Rectum (tissue), 1 donor: ENCODE results near the gene HMSD.

- PRO-cap: no peak
Measured at GRCh38 chr18:61825170-61825911, 67.5 kb downstream of the RNF152 start.

DNA sequence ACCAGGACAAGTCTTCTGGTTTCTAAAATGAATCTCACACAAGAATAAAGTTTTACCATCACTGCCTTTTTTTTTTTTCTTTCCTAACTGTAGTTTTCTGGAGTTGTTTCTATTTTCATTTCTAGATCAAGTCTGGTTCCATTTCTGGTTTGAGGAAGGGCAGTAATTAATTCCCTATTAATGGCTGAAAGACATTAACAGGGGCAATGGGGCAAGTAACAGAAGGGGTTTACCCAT lies 48.7 kb upstream of the RNF152 start:
- PRO-cap: no peak

DNA sequence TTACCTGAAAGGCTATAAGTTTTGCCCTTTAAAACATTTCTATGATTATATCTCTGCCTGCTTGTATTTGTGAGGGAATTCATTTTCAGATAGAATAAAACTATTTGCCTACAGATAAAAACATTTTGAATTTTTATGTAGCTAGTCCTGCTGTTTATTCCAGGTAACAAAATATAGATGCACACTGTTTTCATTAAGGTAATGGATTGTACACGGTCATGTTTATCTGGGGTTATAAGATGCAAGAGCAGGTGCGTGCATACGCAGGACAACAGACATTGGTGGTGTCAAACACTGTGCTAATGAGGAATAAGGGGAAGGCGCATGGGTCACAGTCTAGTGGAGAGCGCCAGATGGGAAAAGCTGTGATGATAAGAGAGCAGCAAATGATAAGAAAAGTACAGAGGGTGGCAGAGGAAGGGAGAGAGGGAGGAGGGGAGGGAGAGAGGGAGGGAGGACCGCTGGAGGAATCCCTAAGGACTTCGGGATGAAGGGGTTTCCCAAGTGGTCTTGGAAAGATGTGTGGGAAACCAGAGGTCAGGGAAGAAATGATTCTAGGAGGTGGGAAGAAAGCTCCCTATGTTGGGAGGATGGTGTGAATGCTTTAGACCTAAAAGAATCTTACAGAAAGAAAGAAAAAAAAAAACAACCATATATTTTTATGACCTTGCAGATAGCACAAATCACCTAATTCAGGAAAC lies 2.8 kb downstream of the TNFRSF11A start:
- PRO-cap: bidirectional peak, plus-strand start at position 332 of the sequence, minus-strand start at position 277 of the sequence; bidirectional peak, plus-strand start at position 439 of the sequence, minus-strand start at position 365 of the sequence

DNA sequence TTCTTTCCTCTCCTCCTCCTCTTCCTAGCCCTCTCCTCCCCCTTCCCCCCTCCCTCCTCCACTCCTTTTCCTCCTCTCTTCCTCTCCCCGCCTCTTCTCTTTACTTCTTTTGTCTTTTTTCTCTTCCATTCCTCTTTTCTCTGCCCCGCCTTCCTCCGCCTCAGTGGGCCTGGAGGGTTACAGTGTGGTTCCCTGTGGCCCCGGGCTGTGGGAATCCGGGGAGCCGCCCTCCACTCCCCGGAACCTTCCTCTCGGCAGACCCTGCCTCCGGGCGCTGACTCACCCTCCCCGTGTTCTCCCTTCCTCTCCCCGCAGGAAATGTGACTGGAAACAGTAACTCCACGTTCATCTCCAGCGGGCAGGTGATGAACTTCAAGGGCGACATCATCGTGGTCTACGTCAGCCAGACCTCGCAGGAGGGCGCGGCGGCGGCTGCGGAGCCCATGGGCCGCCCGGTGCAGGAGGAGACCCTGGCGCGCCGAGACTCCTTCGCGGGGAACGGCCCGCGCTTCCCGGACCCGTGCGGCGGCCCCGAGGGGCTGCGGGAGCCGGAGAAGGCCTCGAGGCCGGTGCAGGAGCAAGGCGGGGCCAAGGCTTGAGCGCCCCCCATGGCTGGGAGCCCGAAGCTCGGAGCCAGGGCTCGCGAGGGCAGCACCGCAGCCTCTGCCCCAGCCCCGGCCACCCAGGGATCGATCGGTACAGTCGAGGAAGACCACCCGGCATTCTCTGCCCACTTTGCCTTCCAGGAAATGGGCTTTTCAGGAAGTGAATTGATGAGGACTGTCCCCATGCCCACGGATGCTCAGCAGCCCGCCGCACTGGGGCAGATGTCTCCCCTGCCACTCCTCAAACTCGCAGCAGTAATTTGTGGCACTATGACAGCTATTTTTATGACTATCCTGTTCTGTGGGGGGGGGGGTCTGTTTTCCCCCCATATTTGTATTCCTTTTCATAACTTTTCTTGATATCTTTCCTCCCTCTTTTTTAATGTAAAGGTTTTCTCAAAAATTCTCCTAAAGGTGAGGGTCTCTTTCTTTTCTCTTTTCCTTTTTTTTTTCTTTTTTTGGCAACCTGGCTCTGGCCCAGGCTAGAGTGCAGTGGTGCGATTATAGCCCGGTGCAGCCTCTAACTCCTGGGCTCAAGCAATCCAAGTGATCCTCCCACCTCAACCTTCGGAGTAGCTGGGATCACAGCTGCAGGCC lies 59.7 kb downstream of the TNFRSF11A start:
- PRO-cap: no peak

- PRO-cap: no peak
Measured at GRCh38 chr18:62450789-62451496, 71.9 kb upstream of the ZCCHC2 start.

DNA sequence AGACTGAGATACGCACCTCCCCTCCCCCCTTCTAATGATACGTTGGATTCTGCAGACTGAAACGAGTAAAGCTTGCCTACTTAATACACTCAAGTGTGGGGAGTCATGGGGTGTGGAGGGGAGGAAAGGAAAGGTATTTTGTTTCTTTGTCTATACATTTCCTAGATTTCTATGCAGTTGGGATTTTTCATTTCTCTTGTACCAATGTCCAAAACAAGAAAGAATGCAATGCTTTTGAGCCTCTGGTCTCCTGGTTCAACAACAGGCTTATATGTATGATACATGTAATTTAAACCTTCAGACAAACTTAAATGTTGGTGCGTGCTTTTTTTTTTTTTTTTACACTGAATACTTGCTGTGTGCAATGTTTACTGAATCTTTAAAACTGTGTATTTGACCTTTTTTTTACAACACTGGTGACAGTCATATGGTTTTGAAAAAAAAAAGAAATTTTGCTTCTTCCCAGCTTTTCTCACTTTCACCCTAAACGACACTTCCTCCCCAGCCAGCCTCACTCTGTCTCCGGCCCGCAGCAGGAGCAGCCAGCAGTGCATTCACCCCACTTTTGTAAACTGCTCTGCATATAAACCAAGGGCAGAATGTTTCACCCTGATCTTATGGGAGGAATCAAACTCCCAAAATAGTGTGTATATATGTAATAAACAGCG lies 53.8 kb downstream of the ZCCHC2 start:
- PRO-cap: no peak

- PRO-cap: no peak
Measured at GRCh38 chr18:62690252-62690728, 25.1 kb upstream of the PHLPP1 start.

GRCh38 chr18:62723675-62723988 lies 8.3 kb downstream of the PHLPP1 start:
- PRO-cap: no peak

GRCh38 chr18:62850401-62851089 lies 135.2 kb downstream of the PHLPP1 start:
- PRO-cap: no peak

DNA sequence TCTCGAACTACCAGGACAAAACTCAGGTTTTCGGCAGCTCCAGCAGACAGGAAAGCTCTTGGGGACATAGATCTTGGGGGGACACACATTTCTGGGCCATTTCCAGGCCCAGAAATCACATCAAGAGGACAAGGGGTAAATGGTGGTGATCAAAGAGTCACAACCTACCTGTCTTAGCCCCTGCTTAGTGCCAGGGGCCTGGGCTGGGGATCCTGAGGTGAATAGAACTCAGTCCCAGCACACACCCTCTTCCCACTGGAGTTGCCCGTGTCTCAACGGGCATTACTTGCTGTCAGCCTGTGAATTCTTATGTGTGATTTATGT lies 261.3 kb downstream of the BCL2 start:
- PRO-cap: no peak

GRCh38 chr18:63099780-63100084 lies 219.8 kb downstream of the BCL2 start:
- PRO-cap: bidirectional peak, plus-strand start at chr18:63099998, minus-strand start at chr18:63099852

- PRO-cap: no peak
Measured at GRCh38 chr18:63159710-63160881, 159.5 kb downstream of the BCL2 start.

DNA sequence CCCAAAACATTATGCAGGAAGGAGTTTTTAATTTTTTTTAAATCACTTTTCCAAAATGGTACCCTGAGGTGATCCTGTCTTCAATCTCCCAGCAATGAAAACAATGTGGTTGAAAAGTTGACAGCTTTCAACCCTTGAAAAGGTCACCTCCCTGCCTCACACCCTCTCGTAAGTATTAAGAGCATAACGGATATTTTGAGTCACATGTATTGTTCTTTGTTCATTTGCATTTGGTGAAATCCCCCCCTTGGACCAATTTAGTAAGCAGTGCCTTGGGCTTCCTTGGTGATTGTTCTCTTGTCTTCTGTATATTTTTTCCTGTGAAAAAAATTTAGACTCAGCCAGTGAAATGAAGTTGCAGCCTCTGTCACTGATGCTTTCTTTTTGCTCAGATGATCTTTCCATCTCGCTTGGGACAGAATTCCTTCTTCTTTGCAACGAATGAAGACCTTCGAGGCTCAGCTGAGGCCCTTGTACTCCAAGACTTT lies 158.5 kb downstream of the BCL2 start:
- PRO-cap: bidirectional peak, plus-strand start at position 334 of the sequence, minus-strand start at position 96 of the sequence

DNA sequence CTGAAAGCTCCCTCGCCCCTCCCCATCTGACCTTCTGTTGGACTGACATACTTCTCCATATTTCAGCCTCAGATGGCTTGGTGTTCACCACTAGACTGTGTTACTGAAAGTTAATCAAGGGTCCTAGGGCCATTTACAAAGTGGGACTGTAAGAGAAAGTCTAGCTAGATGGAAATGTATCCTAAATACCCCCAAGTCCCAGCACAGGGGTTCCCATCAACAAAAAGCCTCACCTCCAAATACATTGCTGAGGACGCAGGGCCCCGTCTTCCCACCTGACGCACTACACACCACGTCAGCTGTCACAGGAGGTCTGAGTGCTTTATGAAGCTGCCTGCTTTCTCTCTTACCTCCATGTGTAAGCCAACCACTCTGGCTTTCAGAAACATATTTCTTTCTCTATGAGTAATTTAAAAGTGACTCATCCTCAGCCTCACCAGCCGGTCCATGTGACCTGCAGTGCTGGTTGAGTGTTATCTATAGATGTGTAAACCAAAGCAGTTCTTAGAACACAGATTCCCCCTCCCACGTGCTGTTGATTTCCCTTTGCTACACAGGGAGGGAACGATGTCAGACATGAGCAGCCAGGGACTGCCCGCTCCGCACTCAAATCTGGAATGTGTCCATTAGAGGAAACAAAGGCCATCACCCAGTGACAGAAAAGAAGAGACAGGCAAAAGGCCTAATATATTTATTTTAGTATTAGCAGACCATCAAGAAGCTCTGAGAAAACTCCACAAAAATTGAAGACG lies 157.9 kb downstream of the BCL2 start:
- PRO-cap: bidirectional peak, plus-strand start at position 573 of the sequence, minus-strand start at position 356 of the sequence

DNA sequence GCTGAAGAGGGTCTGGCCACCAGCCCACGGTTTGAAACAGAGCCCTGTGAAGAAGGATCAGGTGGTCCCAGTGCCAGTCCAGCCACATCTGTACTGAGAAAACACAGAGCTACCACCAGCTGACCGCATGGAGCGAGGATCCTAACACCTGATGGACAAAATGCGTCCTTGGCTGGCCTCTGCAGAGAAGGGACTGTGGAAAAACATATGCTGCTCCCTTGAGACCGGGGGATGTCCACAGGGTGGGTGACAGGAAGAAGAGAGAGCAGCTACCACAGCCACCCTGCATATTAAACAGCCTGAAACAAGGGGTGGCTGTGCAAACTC lies 137.3 kb downstream of the BCL2 start:
- PRO-cap: unidirectional peak, minus-strand start at position 195 of the sequence

- PRO-cap: no peak
Measured at GRCh38 chr18:63316728-63317563, 2.6 kb downstream of the BCL2 start.

DNA sequence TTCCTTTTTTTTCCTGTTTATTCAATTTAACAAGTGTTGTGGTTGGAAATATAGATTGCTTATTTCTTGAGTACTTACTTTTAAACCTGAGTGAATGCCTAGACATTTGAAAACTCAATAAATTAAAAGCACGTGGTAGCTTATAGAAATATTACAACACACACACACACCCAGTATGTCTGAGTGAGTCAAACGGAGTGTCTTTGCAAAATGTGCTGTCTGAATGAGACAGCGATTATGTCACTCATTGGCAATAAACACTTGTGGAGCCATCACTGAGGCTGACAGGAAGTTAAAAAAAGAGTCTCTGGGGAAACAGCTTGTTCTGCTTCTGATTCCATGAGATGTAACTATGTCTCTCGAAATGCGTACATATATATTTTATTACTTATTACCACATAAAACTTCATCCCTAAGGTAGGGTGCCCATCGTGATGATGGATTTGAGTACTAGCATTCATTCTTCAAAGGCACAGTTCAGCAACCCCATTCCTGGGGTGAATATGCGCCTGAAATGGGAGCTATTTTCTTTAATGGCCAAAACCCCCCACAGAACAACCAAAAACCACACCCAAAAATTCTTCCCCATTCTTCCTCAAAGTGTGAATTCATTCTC lies 22.4 kb upstream of the VPS4B start:
- PRO-cap: no peak

- PRO-cap: unidirectional peak, plus-strand start at chr18:63949310
Measured at GRCh38 chr18:63948922-63949700, at the start of gene HMSD. TSS of gene HMSD (plus strand) at chr18:63949301.

GRCh38 chr18:63965814-63966343 lies 4.0 kb upstream of the SERPINB8 start:
- PRO-cap: no peak

- PRO-cap: no peak
Measured at GRCh38 chr18:67418186-67418546, 98.4 kb downstream of the DSEL start.